A172 (cell line): ENCODE data around the genes CMC1 and AZI2.

GRCh38 chr3:24375719-24376206 is 118.9 kb downstream of the THRB start:
- RAMPAGE, long total RNA: no peak

- RAMPAGE, long total RNA: no peak
Measured at GRCh38 chr3:24480187-24480775, 14.4 kb downstream of the THRB start.

- RAMPAGE, long total RNA: no peak
Measured at GRCh38 chr3:24496500-24496856, 1.8 kb upstream of the THRB start.

DNA sequence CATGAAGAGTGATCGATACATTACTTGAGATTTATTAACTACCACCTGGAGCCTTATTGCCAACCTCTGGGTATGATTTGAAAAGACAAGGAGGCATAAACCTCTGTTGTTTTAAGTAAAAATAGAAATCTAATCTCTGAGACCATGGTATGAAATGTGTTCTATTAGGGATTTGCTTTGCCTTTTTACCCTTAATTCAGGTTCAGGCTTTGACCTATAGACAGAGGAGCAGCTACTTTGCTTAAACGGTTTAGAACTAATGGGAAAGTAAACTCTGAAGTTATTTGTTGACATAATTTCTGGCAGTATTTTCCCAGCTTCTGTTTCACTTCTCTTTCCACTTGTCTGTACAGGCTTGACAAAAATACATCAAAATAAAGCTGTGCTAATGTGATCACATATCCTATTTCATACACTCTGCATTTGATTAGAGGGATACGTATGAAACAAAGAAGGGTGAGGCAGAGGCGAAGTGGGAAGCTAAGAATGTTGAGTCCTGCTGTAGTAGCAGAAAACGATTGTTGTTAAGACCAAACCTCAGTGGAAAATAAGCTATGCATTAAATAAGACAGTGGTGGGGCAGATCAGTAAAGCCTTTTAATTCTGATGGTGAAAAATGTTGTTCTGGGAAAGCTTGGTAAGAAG is 389.2 kb upstream of the RARB start:
- RAMPAGE, long total RNA: no peak

DNA sequence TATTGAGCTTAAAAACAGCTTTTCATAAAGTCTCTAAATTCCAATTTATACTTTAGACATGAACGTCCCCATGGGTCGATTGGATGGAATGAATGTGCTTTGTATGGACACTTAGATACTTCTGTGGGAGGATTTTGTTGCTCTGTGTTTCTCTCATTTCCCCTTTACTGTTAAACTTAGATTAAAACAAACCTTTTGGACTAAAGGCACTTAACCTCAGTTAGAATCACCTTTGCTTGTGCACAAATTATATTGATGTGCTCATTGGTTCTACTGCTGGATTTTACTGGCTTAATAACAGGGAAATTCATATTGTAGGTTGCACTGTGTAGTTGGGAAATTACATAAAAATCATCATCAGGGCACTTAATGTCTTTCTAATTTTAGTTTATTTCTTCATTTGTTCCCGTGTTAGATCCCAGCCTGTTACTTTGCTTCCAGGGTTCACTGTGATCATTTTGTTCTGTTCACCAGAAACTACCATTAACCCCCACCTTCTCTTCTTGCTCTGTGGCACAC is 80.2 kb downstream of the RARB start:
- RAMPAGE, long total RNA: no peak

DNA sequence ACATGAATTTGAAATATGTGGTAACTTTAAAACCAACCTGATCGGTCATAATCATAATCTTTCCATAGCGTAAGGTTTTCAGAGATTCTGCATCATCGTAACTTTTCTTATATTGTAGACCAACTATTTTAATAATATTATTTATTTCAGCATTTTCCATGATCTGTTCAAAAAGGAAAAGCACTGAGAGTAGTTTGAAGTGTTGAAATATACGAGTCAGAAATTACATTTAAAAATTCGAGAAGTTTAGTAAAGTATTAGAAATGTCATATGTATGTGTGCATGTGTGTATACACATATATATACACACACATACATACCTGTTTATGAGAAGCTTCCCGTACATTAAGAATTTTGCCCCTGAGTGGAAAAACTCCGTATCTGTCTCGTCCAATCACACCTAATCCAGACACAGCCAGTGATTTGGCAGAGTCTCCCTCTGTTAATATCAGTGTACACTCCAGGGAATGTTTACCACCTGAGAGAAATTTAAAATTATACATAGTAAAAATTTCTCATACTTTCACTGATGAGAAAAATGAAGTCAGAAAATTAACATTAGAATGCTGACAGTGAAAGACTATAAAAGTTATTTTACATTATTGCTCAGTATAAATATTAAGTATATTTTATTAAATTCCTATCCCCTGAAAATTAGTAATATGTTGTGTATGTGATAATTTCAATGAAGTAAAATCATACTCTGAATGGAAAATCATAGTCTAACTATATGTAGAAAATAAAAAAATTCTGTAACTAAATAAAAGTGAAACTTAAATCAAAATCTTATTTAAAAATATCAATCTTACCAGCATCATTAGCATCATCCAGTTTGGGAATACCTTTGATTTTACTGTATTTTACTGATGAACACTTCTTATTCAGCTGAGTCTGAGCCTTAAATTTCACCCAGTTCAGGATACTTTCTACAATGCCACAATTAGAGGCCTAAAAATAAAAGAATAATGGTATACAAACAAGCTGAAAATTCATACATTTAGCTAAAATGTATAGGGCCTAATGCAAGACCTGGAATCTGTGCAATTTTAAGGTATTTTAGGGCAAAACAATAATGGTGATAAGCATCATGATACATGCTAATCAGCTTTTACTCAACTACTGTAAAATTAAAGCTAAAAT is 34.3 kb downstream of the TOP2B start:
- RAMPAGE, long total RNA: no peak

GRCh38 chr3:27027097-27027494 is 342.1 kb downstream of the NEK10 start:
- RAMPAGE, long total RNA: no peak

GRCh38 chr3:27407624-27408818 is 38.8 kb upstream of the NEK10 start:
- RAMPAGE, long total RNA: no peak

- RAMPAGE, long total RNA: no peak
Measured at GRCh38 chr3:27467385-27467738, 16.8 kb downstream of the SLC4A7 start.

GRCh38 chr3:28241133-28242187 is at the start of gene CMC1:
CMC1 (plus strand) TSS chr3:28241619.
- RAMPAGE, long total RNA: start-site peak on the plus strand at chr3:28241614-28241659, 73 and 173 reads in 2 replicates

DNA sequence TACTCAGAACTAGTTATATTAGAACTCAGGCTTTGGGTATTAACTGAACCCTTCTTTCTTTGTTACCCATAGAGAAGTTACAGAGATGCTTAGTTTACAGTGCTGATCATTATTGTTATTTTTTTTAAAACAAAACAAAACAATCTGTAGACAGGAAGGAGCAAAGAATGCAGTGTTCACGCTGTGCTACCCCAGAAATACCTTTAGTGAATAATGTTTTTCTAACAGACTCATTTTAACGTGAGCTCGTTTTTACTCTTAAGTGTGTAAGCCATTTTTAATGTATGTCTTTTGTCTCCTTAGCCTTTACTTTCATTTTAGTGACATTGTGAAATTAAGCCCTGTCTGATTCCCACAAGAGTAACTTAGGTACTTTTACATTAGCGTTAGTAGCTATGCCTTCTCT is 53.4 kb downstream of the CMC1 start:
- RAMPAGE, long total RNA: no peak

- RAMPAGE, long total RNA: start-site peak on the minus strand at chr3:28348815-28348828, 19 and 44 reads in 2 replicates; start-site peak on the minus strand at chr3:28348946-28349063, 25 and 76 reads in 2 replicates
Measured at GRCh38 chr3:28348336-28349310, at the start of gene AZI2. AZI2 (minus strand) TSS chr3:28348824.

DNA sequence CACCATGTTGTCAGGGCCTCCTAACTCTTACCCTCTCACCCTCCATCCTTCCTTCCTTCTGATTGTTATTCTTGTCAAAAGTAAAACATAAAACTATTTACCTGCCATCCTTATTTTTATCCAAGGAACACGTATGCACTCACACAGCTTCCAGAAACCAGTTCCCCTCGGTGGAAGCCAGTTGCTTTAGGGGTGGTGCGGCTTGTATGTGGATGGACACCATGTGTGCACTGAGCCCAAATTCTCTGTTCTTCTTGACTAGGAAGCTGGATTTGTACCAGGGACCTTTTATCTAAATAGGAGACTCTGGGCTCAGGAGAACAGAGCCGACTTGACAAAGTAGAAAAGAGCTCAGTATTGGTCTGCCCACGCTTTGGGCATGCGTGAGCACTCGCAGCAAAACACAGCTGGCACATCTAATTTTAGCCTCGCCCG is 1.2 kb upstream of the RBMS3 start:
- RAMPAGE, long total RNA: no peak

GRCh38 chr3:29282350-29282520 is 1.4 kb downstream of the RBMS3 start:
- RAMPAGE, long total RNA: no peak

GRCh38 chr3:29618753-29619379 is 338.0 kb downstream of the RBMS3 start:
- RAMPAGE, long total RNA: no peak

DNA sequence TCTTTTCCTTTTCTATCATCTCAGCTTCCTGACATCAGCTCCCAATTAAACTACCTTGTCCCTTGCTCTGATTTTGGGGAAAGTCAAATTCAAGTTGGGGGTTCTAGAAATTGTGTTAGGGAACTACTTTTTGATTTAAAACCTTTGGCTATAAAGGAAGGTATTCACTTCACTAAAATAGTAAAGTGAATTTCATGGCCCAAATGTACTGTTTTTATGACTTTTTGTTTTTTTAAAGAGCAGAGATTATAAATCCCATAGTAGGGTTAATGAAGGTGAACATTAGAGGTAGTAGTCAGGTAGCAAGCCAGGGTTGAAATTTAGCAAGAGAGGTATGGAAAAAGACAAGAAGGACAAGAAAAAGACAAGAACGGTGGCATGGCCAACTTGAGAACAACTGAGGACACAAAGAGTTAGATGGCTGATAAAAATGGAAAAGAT is 488.0 kb downstream of the RBMS3 start:
- RAMPAGE, long total RNA: no peak

DNA sequence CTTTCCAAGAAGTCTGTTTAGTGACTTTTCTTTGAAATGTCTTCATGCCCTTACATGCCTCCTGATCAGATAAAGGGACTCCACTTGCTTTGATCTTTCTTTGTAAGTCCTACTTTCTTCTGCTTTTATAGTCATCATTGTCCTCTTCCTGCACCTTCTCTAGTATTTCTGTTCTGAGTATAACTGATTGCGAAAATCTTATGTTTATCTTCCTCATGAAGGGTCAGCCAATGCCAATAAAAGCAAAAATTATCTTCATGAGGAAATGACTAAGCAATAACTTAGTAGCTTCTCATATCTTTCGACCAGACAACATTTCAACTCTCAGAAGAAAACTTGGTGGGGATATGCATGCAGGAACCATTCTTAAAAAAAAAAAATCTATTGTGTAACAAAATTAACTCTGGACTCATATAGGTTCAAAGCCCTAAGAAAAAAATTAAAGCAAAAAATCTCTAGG is 378.5 kb upstream of the TGFBR2 start:
- RAMPAGE, long total RNA: no peak

GRCh38 chr3:30325404-30325964 is 280.9 kb upstream of the TGFBR2 start:
- RAMPAGE, long total RNA: no peak

DNA sequence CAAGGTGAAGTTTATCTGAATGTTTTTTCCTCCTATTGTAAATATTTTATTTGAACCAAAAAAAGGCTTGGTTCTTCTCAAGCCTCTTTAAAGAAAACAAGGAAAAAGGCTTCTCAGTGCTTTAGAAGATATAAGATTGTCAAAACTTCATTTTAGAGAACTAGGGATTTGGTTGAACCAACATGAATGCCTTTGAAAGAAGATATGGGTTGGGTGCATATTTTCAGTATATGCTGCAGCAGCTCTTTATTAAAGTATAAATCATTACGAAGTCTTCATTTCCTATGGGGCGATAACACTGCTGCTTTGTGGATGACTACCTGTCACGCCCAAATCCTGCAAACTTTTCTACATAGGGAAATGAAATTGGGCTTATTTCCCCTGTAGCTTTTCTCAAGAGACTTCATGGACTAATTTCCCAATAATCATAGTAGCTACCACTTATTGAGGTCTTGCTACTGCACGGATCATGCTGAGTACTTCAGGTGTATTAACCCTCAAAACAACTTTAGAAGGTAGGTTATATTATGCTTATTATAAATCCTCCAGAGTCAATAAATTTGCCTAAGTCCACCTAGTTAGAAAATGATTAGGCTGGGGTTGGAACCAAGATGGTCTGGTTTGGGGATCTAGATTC is 7.9 kb downstream of the TGFBR2 start:
- RAMPAGE, long total RNA: no peak

DNA sequence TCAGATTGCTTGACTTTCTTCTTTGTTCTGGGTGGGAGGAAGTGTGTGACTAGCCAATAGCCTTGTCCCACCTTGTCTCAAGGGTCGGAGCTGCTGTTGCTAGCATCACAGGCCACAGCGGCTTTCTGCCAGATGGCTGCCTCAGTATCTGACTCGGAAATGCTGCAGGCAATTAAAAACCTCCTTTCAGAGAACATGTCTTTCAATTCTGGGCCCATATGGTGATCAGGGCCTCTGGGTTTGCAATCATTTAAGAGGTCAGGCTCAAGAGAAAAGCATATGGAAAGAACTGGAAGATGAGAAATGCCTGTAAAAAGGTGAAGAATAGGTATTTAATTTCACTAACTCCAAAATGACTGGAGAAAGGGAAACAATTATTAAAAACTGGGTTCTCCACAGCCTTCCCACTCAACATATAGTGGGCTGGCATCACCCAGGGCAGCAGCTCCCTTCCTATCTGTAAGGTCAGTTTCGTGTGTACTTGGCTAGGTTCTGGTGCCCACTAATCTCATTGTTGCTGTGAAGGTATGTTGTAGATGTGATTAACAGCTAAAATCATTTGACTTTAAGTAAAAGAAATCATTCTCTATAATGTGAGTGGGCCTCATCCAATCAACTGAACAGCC is 32.5 kb downstream of the TGFBR2 start:
- RAMPAGE, long total RNA: no peak